ENCODE measurements around a stretch of chr6.

DNA sequence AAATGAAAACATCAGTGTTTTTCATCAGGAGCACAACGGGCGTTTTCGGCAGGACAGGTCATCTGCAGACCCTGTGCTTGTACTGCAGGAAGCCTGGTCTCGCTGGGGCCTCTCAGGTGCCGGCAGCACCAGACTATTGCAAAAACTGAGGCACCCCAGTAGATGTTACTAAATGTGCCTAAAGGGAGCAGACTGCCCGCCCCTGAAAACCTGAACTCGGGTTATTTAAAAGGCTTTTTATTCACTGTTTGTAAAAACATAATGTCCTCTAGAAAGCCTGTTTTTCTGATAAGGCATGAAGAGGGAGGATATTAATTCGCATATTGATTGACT, 167.6 kb downstream of the TTLL2 start:
- PRO-cap: no peak
- RAMPAGE, long total RNA, 3 experiments: no peak in any of the 3 experiments

DNA sequence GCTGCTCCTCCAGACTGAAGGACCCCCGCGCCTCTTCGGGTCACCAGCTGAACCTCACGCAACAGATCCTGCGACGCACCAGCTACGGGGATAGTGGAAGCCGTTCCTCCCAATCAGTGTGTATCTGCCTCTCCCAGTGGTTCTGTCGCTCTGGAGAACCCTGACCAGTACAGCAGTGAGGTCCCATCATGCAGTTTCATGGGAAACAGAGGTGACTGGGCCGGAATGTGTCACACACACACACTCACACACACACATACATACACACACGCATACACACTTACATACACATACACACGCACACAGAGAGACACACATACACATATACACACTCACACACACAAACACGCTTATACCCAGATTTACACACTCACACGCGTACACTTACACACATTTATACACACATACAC, 169.9 kb downstream of the TTLL2 start:
- PRO-cap: no peak
- RAMPAGE, long total RNA, 3 experiments: no peak in any of the 3 experiments

- PRO-cap: no peak
- RAMPAGE, long total RNA, 3 experiments: no peak in any of the 3 experiments
These were observed 241.0 kb downstream of the TTLL2 start for GRCh38 chr6:167565754-167566450.

DNA sequence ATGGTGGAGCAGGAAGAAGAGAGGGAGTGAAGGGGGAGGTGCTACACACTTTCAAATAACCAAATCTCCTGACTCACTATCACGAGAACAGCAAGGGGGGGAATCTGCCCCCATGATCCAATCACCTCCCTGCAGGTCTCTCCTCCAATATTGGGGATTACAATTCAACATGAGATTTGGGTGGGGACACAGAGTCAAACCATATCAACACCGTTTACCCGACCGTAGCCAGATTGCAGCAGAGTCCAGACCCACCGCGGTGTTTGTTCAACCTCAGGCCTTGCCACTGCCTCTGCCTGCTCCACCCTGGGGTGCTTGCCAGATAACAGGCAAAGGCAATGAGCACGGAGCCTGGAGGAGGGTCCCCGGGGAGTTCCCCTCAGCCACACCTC, 142.2 kb upstream of the AFDN start:
- PRO-cap: no peak
- RAMPAGE, long total RNA, 3 experiments: no peak in any of the 3 experiments

- PRO-cap: no peak
- RAMPAGE, long total RNA, 3 experiments: no peak in any of the 3 experiments
These were observed 79.8 kb upstream of the AFDN start for GRCh38 chr6:167746892-167747403.

GRCh38 chr6:167792089-167792519, 34.6 kb upstream of the AFDN start:
- PRO-cap: no peak
- RAMPAGE, long total RNA, 3 experiments: no peak in any of the 3 experiments

GRCh38 chr6:167825056-167825369, 1.7 kb upstream of the AFDN start:
- PRO-cap: no peak
- RAMPAGE, long total RNA, 3 experiments: no peak in any of the 3 experiments

DNA sequence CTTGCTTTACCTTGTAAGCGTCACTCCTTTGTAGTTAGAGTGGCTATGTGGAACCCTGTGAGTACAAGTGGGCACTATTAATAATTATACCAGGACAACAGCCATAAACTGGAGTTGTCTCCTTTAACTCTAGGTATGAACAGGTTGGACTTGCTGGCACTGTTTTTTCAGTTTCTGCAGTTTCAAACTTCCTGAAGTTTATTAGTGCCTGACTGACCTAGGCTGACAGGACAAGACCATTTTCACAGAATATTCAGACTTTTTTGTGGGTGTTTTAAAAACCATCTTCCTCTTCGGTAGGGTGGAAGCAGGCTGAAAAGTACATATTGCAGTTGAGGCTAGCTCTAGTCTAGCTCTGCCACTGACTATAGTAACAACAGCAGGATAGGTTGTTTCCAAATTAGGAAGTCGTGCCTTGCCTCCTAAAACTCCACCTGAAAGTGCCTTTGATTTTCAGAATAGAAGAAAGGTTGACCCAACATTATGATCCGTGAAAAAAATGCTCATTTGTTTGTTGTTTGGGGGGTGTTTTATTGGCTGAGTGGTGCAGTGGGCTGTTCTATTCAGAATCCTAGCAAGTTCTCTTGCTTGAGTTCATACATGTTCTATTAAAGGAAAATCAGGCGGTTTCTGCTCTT, 6.3 kb downstream of the AFDN start:
- PRO-cap: no peak
- RAMPAGE, long total RNA, 3 experiments: no peak in any of the 3 experiments

GRCh38 chr6:167892632-167893317, 66.1 kb downstream of the AFDN start:
- PRO-cap: no peak
- RAMPAGE, long total RNA, 3 experiments: no peak in any of the 3 experiments

DNA sequence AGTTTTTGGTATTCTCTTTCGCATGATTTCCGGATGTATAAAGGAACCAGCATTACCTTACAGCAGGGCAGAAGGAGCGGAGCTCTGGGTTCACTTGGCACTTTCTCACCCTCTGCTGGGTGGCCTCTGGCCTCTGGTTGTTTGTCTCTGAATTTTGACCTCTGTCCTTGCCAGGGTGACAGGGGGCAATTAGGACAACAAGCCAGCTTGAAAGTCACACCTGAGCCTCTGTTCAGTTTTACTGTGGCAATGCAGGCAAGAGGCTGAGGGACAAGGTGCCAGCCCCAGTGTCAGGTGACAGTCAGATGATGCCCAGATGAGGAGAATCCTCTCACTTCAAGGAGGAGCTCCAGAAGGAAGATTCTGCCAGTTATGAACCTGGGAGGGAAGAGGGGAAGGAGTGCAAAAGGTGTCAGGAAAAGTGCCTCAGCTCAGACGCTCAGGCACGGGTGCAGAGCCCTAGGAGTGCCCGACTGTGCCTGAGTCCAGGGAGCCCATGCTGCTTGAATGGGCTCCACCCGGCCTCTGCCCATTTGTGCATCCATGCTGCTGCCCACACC, 69.2 kb upstream of the KIF25 start:
- PRO-cap: no peak
- RAMPAGE, long total RNA, 3 experiments: no peak in any of the 3 experiments

DNA sequence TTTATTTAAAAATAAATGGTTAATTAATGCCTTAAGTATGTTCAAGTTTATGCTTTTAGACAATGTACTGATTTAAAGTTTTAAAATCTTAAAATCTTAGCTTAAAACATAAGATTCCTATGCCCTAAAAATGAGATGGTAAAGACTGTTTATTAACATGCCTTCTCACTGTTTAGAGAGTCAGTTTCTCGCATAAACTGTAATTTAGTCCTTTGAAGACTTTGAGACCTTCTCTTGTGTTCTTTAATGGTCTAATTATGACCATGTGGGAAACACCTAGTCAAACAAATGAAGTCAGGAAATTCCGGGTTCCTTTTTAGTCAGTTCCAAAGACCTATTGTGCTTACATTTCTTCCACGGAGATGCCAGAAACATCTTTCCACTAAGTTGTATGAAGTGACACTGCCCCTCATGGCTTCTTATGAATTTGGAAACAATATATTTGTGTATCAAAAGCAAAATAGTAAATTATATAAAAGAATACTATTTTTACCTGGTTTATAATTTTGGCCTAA, 64.2 kb upstream of the KIF25 start:
- PRO-cap: no peak
- RAMPAGE, long total RNA, 3 experiments: no peak in any of the 3 experiments

- PRO-cap: no peak
- RAMPAGE, long total RNA, 3 experiments: no peak in any of the 3 experiments
These were observed 60.5 kb upstream of the KIF25 start for GRCh38 chr6:167936905-167937415.

DNA sequence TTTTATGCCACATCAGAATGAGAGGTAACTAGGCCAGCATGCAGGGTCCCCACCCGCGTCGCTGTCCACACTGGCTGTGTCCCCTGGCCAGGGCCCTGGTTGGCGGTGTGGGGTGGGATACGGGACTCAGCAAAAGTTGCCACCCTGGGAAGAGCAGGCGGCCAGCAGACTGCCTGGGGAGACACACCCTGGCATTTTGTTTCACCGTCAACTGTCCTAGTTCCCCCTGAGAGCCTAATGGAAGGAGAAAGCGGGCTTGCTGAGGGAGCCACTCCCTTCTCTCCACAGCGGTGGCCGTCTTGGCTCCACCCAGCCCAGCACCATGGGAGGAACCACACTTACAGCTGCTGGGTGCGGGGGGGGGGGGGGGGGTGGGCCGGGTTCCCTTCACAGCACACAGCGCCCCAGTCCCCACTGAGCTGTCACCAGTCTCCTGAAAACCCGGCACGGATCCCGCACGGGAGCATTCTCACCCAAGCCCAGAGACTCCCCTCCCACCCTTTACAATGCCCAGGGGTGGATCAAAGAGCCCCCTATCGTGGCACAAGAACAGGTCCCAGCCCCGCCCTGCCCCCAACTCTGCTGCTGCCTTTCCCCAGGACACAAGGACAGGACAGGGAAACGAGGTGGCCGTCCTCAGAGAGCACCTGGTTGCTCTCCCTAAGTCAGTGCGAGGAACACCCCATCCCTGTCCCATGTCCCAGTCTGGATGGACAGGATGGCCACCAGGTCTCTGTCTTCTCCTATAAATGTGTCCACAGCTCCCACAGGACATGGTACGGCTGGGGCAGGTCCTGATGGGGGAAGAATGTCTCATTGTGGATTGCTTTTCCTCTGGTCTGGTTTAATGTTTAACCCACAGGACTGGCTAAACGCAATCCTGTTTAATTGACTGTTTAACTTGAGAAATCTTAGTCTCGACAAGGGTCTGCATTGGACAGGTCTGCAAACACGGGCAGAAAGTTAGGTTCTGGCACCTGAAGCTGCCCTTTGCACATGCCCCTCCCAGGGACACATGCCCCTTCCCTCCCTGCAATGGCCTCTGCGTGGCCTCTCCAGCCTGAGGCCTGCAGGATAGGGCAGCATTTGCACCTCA, 45.5 kb downstream of the DACT2 start:
- PRO-cap: no peak
- RAMPAGE, long total RNA, 3 experiments: no peak in any of the 3 experiments

- PRO-cap: no peak
- RAMPAGE, long total RNA, 3 experiments: no peak in any of the 3 experiments
These were observed 6.7 kb upstream of the DACT2 start for GRCh38 chr6:168326147-168326840.

GRCh38 chr6:168961227-168961699, 292.4 kb downstream of the THBS2 start:
- PRO-cap: no peak
- RAMPAGE, long total RNA, 3 experiments: no peak in any of the 3 experiments

DNA sequence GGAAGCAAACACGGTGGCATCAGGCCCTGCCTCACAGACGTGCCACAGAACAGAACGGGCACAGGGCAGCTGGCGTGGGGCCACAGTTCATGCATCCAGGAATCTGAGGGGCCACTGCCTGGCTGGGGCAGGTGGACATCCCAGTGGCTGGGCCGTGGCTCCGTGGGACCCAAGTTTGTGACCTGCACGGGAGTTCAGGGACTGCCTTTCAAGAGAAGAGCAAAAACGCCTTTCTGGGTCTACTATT, 15.9 kb downstream of the THBS2 start:
- PRO-cap: no peak
- RAMPAGE, long total RNA, 3 experiments: no peak in any of the 3 experiments

DNA sequence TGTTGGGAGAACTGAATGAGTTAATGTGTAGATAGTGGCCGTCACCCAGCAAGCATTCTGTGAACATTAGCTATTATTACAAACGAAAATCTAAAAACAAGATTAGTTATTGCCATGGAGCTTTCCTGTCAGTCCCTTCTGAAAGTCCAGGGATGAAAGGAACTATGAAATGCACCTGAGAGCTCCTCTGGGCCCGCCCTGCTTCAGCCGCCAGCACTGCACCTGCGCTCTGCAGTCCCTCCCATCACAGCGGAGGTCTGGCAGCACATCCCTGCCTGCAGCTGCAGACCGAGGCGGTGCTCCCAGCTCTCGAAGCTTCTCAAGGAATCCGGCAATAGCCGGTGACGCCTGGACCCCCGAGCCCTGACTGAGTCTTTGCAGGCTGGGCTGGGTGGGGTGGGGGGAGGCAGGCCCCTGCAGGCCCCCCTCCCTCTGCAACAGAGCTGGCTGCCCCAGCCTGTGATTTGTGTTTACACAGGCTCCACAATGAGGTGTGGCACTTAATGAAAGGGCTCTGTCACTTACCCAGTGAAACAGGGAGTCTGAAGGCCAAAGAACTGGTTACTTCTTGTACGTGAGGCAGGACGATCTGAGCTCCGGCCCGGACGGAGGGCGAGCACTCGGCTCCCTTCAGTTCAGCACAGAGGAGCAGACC, 192.0 kb upstream of the THBS2 start:
- PRO-cap: no peak
- RAMPAGE, long total RNA, 3 experiments: no peak in any of the 3 experiments

- PRO-cap: no peak
- RAMPAGE, long total RNA, 3 experiments: no peak in any of the 3 experiments
These were observed 11.5 kb downstream of the WDR27 start for GRCh38 chr6:169690301-169690835.

DNA sequence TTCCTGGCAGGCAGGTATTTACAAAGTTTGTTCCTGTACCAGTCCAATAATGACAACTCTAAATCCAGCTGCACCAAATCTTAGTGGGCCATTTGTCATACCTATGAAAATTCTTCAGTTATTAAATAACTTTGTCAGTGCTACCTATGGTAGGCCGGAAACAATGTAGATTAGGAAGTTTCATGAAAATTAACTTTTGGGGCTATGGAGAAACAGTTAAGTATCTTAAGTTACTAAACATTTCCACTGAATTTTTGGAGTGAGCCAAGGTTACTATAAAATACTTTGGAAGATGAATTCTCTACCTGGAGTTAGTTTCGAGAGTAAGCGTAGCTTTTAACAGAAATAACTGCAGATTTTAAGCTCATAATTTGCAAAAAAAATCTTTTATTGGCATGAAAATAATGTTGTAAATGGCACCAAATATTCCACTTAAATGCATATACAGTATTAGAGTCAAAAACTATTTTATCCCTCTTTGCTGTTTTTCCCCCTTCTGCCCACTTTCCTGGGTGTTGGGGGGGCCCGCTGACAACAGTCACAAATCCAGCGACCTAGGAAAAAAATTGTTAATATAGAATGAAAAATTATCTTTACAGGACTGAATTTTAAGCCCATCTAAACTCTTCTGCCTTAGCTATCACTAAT, 1.7 kb downstream of the C6orf120 start:
- PRO-cap: no peak
- RAMPAGE, long total RNA, 3 experiments: no peak in any of the 3 experiments

GRCh38 chr6:169720761-169721259, 3.5 kb downstream of the PHF10 start:
- PRO-cap: no peak
- RAMPAGE, long total RNA, 3 experiments: no peak in any of the 3 experiments